Bile duct (tissue), 1 donor: ENCODE data around the genes PITHD1, LYPLA2 and CLIC4.

DNA sequence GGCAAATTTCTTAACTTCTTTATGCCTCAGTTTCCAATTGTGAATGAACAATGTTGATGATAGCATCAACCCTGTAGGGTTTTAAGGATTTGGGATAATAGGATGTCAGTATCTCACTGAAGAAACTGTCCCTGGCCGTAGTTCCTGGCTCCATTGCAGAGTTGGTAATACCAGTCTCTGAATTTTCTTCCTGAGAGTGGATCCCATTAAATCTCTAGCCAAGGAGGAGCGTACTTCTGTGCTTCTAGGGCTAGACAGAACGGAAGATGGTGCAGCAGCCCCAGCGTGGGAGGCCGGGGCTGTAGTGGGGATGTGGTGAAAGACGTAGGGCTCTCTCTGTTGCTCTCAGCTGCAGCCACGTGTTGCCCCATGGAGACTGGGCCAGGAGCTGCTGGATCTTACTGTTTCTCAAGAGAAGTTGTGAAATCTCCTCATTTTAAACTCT, 16.1 kb upstream of the ELOA start:
- PRO-cap, result unidirectional peak, minus-strand start at position 306 of the sequence

DNA sequence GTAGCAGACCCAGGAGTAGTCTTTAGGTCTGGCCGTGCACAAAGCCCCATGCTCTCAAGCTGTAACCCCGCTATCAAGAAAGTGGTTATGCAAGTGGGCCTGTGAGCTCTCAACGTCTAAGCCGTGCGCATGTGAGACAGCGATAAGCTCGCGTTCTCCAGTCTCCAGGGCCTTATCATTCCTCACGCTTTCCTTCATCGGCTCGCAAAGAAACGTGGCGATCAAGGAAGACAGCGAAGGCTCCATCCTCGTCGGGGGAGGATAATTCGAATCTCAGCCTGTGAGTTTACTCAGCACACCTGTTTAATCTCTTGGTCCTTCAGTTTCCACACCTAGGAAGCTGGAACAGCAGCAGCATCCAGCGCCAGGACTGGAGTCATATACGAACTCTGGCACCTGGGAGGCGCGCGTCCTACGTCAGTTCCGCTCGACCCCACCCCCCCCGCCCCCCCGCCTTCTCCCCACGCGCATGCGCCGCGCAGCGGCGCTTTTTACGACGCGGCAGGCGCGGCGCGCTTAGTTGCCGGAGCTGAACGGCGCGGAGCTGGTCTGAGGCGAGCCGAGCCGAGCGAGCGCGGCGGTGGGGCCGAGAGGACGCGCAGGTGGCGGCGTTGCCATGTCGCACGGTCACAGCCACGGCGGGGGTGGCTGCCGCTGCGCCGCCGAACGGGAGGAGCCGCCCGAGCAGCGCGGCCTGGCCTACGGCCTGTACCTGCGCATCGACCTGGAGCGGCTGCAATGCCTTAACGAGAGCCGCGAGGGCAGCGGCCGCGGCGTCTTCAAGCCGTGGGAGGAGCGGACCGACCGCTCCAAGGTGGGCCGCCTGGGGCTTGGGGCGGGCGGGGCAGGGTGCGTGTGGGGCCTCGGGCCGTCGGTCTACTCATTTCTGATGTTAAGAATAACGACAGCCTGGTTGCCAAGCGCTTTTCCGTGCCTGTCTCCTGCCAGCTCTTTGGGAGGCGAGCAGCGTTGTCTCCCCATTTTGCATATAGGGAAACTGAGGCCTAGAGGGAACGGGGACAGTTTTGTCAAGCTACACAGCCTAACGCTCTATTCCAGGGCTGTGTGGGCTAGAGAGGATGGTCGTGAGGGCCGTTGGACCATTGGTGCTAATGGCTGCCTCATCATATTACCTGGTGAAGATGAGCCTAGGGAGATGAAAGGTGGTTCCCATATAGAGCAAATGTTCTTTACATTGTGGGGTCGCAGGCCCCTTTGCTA, at the start of gene PITHD1:
Gene PITHD1, plus strand, starts transcription at position 519 of the 1,221 bp plus-strand sequence.
- PRO-cap, result bidirectional peak, plus-strand start at position 519 of the sequence, minus-strand start at position 372 of the sequence

DNA sequence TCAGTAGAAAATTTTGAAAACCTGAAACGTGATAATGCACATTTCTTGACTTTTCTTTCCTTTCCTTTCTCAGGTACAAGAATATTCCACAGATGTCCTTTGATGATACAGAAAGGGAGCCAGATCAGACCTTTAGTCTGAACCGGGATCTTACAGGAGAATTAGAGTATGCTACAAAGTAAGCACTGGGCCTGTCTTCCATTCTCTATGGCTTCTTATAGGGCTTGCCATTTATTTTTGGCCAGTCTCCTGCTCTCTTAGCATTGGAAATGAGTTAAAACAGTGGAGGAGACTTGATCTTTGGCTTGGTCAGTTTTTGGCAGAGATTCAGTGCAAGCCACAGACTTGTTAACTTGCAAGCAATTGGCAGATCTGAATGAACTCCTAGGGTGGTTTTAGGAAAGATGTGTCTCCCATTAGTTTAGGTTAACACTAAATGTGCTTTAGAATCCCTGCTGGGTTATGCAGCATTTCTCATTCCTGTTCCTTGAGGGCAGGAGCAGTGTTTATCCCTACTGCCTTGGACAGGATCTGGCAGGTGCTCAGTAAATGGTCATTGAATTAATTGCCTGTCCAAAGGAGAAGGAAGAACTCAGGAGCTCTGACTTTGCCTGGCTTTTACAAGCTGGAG, 5.2 kb upstream of the LYPLA2 start:
- PRO-cap, result no peak

GRCh38 chr1:23790905-23791815, at the start of gene LYPLA2:
Gene LYPLA2, plus strand, starts transcription at chr1:23791145.
- PRO-cap, result bidirectional peak, plus-strand start at chr1:23791221, minus-strand start at chr1:23791034

- PRO-cap, result no peak
Measured at GRCh38 chr1:23824529-23825323, 503 bp downstream of the HMGCL start.

GRCh38 chr1:23958767-23959774, 557 bp upstream of the PNRC2 start:
- PRO-cap, result unidirectional peak, plus-strand start at chr1:23958977; bidirectional peak, plus-strand start at chr1:23959168, minus-strand start at chr1:23959138; bidirectional peak, plus-strand start at chr1:23959828, minus-strand start at chr1:23959643

GRCh38 chr1:23979147-23980200, 653 bp downstream of the SRSF10 start:
- PRO-cap, result no peak

DNA sequence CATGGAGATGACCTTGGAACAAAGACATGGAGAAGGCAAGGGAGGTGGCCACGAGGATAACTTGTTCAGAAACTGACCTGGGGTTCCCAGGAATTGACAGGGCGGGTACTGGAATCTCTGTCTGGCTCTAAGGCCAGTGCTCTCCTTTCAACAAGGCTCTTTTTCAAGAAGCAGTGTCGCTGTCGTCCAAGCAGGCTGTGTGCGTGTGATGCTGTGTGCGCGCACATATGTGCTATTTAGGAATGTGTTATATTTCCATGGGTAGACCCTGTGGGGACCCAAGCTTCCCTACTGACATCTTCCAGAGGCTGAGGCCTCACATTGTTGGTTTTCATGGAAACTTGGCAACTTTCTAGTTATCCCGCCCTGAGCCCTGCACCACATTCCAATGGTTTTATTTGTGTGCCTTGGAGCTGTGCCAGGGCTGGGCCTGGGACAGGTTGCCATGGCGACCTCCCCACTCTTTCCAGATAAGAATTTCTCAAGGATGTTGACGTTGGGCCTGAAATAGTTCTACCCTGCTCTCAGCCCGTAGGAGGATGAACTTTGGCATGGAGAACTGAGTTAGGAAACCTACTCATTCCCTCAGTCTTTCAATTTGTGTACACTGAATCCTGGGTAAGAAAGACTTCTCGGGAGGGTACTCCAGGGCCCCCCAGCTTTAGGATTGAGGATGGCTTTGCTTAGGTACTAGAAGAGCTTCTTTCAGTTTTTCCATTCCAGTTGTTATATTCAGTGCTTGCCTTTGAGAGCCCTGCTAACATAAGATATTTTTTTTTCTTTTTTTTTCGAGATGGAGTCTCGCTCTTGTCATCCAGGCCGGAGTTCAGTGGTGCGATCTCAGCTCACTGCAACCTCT, 38.7 kb upstream of the SRSF10 start:
- PRO-cap, result no peak

DNA sequence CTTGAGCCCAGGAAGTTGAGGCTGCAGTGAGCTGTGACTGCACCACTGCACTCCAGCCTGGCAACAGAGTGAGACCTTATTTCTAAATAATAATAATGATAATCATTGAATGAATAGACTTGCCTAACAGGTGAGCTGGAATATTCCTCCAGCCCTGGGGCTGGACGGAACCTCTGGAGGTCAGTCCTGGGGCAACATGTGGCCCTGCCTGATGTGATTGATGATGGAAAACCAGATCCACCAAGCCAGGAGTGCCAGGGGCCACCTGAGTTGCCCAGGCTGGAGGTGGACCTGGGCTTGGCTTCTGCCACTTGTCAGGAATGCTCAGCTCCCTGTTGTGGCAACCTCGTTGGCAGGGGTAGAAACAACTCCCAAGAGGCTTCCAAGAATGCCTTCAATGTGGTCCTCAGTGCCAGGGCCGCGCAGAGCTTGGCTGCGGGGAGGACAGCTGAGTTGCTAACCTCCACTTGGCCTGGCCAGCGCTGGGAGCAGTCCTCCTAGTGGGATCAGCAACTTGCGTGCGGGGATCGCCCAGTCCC, 9.1 kb downstream of the MYOM3 start:
- PRO-cap, result no peak

DNA sequence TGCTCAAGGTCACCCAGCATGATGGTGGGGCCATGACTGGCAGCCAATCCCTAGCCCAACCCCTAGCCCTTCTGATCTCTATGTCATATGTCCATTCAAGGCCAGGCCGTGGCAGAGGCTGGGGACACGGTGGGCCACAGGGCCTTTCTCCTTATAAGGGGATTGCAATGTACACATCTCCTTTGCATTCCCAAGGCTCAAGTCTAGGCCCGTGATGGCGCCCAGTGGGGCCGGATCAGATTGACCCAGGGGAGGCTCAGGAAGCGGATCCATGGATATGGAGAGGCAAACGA, 2.3 kb downstream of the MYOM3 start:
- PRO-cap, result no peak

DNA sequence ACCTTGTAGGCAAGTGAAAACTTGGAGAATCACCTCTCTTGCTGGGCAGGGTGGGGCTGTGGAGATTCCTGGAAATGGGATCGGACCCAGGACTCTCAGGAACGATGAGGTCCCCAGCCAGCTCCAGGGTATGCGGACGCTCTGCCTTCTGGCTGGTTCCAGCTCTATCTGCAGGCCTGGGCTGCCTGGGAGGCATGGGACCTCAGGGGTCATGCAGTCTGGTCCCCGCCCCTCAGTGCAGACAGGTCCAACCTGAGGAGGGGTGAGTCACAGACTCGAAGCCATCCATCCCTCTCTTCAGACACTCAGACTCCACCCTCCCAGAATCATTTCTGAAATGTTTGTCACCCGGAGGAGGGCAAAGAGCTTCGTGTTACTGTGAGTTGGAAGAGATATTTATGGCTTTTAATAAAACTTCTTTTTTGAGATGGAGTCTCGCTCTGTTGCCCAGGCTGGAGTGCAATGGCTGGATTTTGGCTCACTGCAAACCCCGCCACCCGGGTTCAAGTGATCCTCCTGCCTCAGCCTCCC, 5.8 kb upstream of the MYOM3 start:
- PRO-cap, result unidirectional peak, minus-strand start at position 170 of the sequence

DNA sequence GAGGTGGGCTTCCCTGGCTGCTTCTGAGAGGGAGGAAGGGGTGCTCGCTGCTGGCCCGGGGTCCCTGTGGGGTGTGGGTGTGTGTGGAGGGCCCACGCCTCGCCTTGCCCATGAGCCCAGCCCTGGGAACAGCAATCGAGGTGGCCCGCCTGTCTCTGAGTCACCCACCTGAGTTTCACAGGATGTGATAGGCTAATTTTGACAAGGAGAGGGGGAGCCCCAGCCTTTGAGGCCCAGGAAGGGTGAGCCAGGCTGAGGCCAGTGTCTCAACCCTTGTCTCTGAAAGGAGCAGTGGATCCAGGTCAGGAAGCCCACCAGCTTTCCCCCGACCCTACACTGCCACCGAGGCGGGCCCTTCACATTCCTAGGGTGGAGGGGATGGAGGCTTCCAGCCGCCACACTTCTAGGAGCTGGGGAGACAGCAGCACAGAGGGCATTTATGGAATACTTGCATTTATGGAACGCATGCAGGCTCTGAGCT, 49.1 kb upstream of the IFNLR1 start:
- PRO-cap, result no peak

DNA sequence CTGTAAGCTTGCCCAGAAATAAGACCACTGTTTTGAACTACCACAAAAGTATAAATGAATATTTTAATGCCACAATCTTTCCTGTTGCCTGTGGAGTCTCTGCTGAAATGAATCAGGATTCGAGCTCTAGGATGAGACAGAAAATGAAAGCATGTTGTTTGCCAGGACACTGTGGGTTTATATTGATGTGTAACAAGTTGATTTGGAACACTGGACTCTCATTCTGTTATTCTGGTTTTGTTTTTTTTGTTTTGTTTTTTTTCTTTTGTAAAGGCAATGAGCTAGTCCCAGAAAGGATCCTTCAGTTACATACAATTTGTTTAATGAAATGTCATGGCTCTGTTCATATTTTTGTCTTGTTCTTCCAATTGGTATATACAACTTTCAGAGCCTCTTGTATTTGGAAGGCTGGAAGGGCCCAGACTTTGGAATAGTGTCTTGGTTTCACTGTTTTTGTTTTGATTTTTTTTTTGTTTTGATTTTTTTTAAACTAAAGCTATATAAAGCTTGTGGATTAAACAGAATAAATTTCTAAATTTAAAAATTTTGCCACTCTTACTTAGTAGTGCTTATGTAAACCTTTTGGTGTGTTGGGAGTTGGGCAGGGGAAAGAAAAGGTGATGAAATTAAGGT, 29.7 kb downstream of the SRRM1 start:
- PRO-cap, result no peak

GRCh38 chr1:24695296-24695853, 49.9 kb upstream of the CLIC4 start:
- PRO-cap, result no peak

- PRO-cap, result no peak
Measured at GRCh38 chr1:24714693-24715400, 30.4 kb upstream of the CLIC4 start.

- PRO-cap, result no peak
Measured at GRCh38 chr1:24722022-24722620, 23.1 kb upstream of the CLIC4 start.

- PRO-cap, result unidirectional peak, minus-strand start at chr1:24727586
Measured at GRCh38 chr1:24727484-24728084, 17.7 kb upstream of the CLIC4 start.

- PRO-cap, result unidirectional peak, minus-strand start at chr1:24744937; unidirectional peak, minus-strand start at chr1:24745011; bidirectional peak, plus-strand start at chr1:24745447, minus-strand start at chr1:24745046
Measured at GRCh38 chr1:24744650-24745684, at the start of gene CLIC4. Gene CLIC4, plus strand, starts transcription at chr1:24745447.

DNA sequence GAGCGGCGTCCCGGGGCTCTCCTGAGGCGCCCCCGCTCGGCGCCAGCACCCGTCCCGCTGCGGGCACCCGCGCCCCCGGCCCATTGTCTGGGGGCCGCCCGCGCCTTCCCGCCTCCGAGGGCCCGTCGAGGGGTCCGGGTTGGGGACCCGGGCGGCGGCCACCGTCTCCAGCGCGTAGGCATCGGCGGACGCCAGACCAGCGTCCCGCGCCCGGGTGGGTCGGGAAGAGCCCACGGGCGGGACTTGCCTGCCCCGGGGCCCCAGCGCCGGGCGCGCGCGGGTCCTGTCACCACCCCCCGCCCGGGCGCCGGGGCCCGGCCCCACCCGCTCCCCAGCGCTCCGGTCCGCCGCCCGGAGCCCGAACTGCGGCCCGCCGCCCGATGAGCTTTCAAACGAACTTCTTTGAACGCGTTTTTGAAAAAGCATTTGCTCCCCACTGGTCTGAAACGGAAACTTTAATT, 468 bp downstream of the CLIC4 start:
- PRO-cap, result no peak

GRCh38 chr1:24760688-24761151, 15.5 kb downstream of the CLIC4 start:
- PRO-cap, result no peak